Foreskin keratinocyte (primary cell): Measurements from ENCODE around the gene DUSP5.

- RAMPAGE, total RNA, result no peak
These were observed 3.4 kb upstream of the MXI1 start for GRCh38 chr10:110204042-110204395.

GRCh38 chr10:110209482-110209766 lies 2.0 kb downstream of the MXI1 start:
- RAMPAGE, total RNA, result no peak

DNA sequence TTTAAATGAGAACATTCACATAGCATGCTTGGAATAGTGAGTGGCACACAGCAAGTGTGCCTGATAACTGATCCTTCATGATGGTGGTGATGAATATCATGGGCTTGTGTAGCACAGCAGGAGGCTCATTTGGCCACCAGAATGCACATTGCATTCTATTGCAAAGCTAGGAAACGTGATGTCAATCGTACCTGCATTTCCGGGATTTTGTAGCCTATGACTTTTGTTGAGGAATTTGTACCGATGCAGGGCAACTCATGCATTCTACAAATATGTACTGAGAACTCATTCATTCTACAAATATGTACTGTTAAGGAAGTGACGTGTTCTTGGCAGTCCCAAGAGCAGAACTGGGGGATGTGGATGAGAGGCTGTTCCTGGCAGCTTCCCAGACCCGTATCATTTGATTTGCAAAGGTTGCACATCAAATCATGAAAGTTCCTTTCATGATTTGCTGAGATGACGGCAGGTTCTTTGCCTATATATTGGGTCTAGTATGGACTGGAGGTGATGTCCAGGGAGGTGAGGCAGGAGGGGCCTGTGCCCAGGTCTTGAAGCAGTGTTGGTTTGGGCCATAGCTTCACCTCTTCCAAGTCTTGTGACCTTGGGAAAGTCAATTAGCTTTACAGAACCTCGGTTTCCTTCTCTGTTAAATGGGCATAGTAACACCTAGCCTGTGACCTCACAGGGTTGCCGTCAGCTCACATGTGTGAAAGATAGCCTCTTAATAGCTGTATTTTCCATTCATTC lies 94.7 kb upstream of the SMNDC1 start:
- RAMPAGE, total RNA, result no peak

DNA sequence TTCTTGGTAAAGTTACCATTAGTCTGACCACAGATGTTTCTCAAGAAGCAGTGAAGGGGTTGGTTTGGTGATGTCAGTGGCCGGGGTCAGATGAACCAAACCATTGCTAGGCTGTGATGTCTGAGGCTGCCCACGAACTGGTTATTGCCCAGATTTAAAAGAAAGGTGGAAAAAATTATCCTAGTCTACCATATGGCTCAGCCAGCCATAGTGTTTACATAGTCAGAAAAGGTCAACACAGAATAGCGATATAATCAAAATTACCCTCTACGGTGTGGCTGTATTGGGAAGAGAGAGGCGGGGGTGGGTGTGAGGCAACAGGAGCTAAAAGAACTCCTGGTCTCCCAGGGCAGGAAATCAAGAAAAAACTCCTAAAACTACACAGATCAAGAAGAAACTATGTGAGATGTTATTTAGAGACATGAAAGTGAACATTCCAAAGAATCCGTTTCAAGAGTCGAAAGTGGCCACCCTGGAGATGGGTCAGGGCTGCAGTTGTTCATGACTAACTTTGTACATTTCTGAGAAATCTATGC lies 71.5 kb upstream of the DUSP5 start:
- RAMPAGE, total RNA, result no peak

DNA sequence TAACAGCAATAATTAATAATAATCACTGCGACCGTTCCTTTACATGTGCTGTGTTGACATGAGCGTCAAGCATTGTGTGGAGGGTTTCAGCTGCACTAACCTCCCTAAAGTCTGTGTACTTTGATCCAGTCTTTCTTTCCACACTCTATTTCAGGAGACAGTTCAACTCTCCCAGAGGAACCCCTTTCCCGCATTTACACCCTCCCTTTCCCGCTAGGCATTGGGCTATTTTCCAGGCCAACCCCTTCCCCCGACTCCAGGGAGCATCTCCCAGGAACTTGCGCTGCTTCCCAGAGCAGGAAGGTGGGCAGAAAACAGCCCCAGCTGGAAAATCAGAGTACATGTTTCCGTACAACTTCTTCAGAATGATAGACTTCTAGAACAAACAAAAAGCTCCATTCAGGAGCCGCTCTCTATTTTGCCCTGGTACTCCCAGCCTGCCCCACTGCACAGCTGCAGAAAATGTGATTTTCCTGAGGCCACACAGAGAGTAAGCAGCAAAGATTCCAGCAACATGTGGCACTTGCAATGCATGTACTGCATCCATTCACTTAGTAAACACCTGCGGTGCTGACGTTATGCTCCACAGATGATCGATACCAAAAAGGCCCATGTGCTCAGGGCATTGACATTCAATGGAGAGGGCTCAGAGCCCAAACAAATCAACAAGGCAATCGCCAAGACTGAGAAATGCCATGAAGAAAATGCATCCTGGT lies 35.6 kb upstream of the DUSP5 start:
- RAMPAGE, total RNA, result no peak

GRCh38 chr10:110497121-110498047 lies at the start of gene DUSP5:
TSS of gene DUSP5 (plus strand) at chr10:110497907.
- RAMPAGE, total RNA, result no peak

DNA sequence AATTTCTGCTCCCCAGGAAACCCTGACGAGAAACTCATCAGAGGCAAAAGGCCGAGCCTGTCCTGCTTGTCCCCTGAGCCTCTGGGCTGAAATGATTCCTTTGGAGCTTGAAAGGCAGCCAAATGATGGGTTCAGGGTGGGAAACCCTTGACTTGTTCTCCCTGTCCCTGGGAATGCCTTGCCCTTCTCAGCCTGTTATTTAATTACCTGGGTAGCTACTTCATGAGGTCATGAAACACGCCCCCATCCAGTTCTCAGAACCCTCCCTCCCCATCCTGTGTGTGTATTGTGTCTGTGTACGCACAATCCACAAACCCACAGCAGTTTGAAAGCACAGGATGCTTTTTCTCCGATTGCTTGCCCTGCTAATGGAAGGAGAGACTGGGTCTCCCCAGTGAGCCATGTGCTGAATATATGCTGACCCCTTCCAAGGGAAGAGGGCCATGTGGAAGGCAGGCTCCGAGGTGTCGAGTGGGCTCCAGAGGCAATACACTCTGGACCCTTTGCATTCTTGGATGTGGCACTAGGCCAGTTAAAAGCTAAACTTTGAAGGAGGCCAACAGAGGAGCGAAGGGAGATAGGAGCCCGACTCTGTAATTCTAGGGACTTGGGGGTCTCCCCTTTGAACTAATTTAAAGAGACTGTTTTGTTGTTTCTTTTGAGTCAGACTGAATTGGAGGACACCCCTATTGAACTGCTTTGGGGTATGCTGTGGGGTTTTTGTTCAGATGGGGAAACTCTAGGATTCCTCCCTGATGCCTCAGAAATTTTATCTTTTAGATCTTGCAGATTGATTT lies 10.6 kb downstream of the DUSP5 start:
- RAMPAGE, total RNA, result no peak

DNA sequence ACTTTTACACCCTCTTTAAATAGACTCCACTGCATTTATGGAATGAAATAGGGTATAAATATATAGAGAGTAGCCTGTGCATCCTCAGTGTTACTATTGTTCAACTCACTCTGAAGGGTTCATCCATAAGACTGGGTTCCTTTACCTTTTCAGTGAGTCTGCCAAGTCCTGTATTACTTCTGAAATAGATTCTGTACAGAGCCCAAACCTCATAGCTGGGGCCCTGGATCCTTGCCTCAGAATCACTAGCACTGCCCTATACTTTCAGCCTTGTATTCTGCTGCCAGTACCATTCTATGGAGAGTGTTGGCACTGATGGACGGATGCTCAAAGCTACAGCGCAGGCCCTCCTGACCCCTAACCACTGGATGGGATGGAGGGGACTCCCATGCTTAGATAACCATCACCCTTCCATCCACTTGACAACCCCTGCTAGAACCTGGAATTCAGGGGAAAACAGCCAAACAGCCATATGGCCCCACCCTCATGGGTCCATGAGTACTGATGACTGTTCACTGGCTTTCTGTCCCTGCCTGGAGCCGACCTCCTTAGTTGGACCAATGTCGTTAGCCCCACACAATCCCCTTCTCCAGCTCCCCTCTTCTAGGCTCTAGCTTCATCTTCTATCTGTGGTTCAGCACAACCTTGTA lies 16.1 kb downstream of the DUSP5 start:
- RAMPAGE, total RNA, result no peak

DNA sequence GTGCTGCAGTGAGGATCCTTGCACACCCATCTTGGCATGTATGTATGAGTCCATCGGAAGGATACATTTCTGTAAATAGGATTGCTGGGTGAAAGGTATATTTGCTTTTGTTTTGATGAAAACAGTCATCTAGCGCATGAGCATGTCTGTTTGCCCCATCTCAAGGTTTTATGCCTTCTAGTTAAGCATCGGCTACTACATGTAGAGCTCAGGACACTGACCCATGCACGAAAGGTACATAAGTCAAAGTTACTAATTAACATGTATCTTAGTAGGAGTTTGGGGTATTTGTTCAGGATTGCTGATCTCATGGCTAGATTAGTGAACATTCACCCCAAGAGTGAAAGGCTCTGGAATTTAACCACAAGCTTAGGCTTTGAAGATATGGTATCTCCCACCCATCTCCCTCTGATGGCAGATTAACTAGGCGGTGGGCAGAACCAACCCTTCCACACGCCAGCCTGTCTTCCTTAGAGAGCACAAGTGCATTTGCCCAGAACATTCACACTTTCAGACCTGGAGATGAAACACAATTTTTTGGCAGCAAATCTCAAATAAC lies 91.5 kb downstream of the RBM20 start:
- RAMPAGE, total RNA, result no peak

- RAMPAGE, total RNA, result no peak
These were observed 52.9 kb upstream of the PDCD4 start for GRCh38 chr10:110818653-110819396.

DNA sequence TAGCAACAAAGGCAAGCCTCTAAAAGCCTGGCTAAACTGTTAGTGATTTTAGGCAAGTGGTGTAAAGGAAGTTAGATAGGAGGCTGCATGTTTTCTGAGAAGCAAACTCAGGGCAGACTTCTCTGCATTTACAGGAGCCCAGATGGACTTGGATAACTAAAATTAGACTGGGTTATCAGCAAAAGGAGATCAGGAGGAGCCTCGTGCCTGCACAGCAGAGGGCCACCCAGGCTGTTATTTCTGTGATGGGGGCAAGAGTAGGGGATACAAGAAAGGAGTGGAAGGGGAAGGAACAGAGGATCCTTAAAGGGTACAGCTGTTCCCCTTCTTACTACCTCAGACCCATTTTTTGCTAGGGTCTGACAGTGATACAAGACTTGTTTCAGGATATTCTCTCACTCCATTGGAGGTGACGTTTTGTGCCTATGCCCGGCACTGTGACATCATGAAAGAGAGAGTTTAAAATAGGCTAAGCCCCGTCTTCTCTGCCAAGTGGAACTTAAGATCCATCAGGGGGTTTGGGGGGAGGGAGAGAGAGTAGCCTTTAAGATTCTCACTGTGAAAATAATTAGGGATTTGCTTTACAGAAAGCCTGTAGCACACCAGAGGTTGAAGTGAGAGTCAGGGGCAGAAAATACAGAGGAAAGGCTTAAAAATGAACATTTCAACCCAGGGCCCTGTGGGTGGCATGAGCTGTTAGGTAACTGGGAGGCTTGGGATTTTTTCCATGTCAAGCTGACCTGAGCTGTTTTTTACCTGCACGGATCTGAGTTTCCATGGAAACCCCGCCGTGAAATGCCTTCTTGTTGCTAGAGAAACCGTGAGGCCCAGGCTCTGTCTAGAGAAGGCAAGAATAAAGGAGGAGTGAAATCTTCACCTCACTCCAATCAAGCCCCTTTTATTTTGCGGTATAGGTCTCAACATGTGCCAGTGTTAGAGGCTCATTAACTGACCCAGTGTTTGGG lies 49.4 kb upstream of the PDCD4 start:
- RAMPAGE, total RNA, result no peak

GRCh38 chr10:110823878-110824563 lies 47.7 kb upstream of the PDCD4 start:
- RAMPAGE, total RNA, result no peak

DNA sequence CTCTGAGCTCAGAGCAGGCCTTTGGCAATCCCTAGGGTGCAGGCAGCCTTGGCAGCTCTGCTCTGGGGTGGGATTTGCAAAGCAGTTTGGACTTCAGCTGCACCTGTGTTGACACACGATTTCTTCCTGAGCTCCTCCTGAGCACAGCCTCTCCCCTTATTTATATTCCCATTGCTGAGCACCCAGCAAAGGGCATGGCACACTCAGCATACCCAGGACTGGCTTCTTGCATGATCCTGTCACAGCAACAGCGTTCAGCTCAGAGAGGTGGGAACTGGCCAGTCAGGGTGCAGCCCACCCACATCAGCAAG lies 25.4 kb upstream of the PDCD4 start:
- RAMPAGE, total RNA, result no peak

DNA sequence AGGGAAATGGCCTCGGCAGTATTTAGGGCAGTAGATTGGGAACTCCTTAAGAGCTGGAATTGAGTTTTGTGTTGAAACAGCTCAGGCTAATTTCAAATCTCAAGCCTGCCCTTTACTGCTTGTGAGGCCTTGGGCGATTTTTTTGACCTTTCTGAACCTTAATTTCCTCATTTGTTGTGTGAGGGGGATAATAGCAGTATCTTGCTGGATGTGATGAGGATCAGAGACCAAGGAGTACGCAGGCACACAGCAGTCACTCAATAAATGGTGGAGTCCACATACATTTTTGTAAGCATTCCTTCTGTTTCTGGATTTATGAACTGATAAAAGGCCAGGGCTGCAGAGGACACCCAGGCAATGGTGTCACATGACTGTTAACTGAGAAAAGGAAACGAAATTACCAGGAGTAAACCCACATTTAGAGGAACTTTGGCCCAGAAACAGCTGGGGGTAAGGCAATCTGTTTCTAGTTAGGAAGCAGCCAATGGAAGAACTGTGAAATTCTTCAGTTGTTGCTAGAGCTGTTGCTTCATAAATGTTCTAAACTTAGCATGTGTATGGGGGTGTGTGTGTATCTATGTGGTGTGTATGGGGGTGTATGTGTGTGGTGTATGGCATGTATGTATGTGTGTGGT lies 11.9 kb upstream of the PDCD4 start:
- RAMPAGE, total RNA, result no peak

DNA sequence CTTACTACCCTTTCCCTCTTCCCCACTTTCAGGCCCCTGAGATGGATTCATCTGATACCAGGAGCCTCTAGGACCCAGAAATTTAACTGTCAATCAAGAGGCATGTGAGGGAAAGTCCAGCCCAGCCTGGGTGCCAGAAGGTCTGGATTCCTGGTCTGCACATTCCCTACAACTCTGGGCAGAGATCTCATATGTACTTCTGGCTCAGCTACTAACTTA lies 5.7 kb upstream of the PDCD4 start:
- RAMPAGE, total RNA, result no peak

DNA sequence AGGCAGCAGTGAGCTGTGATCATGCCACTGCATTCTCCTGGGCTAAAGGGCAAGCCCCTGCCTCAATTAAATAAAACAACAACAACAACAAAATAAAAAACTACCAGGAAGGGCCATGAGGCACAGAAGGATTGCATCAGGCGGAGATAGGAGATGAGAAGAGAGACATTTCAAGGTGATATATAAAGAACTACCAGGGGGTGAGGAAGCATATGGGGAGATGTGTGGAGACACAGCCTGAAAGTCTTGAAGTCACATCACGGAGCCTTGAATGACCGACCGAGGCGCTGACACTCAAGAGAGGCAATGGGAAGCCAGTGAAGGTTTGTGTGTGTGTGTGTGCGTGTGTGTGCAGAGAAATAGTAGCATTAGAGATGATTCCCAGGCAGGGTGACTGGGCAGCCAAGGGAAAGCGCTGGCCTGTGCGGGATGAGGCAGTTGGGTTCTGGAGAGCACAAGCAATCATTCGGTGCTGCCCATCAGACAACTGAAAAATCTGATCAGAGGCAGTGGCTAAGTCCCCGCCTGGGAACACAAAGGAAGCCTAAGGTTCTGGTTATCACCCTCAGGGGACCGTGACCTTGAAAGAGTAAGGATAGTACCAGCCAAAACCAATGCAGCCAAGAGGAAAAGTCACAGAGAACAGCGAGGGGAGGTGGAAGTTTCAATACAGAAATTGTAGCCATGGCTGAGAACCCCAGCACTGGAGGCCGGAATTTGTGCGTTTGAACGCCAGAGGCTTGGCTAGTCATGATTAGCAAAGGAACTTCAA lies 987 bp upstream of the PDCD4 start:
- RAMPAGE, total RNA, result no peak

DNA sequence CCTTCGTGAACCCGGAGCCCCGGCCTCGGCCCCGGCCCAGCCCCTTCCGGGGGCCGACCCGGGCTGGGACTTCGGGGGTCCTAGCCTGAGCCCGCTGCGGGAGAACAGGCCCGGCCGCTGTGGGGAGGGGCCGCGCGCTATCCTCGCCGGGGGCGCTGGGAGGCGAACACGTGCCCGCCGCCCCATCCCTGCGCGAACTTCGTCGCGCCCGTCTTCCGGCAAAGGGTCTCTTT lies 689 bp downstream of the PDCD4 start:
- RAMPAGE, total RNA, result no peak

DNA sequence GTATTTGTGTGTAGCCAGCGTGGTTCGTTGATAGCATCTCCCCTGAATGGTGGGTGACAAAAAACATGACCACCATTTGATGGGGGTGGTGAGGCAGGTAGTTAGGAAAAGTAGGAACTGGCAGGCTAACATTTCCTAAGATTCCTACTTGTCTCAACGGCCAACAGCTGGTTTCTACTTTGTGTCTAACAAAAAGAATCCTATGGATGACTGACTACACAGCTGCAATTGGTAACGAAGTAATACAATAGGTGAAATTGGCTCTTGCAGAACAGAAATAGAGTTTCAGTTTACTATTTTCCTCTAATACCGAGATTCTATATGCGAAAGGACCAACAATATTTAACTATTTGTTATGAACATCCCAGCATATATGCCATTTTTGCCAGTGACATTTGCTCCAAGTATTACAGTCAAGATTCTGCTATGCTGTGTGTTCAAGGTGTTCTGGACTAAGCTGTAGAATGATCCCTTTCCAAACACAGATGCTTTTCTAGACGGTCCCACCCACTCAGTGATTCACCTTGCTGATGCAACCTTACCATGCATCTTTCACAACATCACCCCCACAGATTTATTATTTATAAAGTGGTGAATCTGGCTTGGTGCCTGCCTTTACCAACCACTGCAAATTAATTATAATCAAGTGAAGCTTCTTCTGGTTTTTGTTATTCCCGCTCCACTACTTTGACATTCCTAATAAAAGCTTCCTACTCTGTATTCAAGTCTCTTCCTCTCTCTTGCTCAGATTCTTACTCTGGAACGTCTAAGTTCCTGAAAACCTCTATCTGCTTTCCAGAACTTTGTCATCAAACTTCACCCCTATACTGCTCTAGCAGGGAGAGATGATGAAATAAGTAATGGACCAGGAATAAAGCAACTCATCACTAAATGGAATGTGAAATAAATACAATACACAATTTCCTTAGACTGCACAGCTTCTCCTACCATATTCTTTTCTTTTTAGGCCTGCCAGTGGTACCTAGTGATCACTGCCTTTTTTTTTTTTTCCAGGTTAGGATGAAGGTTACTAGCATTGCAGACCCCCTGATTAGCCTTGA lies 16.7 kb downstream of the BBIP1 start:
- RAMPAGE, total RNA, result no peak

DNA sequence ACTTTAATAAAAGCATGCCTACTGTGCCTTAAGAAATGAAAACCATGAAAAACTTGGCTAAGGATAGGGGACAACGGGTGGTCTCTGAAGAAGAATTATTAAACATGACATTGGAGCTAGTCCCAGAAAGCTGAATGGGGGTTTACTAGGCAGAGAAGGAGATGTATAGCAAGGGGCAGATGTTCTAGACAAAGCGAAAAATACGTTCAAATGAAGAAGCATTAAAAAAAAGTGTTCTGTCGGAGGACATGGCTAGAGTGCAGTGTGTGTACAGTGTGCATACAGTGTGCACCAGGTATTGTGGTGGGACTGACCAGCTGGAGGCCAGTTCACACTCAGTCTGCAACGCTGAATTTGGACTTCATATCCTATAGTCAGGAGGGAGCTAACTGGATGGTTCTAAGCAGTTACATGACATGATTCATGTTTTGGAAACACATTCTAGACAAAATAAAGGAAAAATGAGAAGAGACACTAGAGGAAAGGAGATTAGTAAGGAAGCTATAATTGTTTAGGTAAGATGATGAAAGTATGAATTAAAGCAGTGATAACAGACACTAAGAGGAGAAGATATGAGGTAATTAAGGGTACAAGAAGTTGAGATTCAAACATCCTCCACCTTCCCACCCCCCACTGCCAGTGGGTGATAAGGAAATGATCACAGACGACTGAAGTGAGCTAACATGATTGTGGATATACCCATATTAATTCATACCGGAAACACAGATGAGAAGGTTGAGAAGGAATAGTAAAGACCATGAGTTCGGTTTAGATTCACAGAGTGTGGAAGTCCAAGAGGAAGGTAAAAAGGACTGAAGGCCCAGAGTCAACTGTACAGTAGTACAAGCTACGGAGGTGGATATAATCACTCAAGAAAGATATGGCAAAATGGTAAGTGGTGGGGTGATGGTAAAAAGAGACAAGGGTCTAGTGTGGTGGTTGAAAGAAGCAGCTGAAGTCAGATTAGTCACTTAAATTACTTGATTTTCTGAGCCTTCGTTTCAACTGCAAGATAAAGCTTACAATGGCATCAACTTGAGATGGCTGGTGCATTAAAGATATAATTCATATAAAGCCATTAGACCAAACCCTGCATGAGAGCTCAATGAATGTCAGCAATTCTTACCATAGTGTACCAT lies 8.6 kb downstream of the BBIP1 start:
- RAMPAGE, total RNA, result no peak

DNA sequence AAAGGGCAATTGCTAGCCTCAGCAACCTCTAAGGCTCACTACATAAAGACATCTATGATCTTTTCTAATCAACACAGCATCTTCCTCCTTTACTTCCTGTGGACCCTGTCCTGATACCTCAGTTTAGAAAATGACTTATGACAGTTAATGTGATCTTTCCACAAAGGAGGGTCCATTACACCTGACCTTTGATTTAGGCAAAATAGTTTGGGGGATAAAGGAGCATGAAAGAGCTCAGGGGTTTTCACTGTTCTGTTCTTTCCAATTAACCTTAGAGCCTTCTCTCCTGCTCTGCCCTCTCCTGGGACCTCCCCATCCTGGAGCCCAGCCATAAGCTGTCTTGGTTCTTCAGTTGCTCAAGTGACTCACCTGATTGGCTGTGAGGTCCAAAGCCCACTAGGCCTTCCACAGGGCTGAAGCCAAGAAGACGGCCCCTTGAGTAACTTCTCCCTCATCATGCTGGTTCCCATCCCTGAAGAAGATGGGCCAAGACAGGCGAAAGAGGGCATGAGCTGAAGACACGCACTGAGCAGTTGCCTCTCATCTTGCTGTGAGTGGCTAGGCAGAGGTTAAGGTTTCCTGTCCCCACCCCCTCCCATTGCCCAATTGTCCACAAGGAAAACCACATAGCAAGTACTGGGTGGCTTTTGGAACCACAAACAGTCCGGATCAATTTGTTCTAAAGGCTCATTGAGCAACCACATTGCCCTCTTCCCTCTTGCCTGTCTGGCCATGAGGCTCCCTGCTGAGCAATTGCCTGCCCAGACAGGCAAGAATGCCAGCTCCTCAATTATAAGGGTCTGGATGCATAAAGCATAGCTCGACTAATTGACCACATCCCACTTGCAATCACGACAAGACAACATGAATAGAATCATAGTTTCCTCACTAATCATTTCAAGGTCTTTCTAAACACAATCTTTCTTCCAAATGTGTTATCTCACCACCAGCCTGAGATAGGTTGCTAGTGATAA lies 43.8 kb upstream of the GPAM start:
- RAMPAGE, total RNA, result no peak